ENCODE measurements around the gene TIPRL.

DNA sequence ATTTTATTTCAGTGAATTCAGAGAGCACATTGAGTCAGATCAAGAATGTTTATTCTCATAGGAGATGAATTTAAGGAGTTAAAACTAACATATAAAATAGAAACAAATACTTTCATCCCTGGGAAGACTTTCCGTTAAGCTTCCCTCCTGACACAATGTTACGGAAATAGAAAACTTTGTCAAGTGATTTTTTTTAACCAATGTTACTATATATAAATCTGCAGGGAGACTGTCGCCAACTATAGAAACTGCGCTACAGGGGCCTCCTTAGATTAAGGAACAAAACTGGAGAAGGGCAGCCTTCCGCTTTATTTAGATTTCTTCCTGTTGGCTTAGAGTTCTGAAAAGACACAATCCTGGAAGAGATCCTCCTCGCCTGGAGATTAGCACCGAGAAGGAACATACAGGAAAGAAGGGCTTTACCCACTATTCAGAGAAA is 1.4 kb downstream of the MGST3 start:
- PRO-cap = no peak

DNA sequence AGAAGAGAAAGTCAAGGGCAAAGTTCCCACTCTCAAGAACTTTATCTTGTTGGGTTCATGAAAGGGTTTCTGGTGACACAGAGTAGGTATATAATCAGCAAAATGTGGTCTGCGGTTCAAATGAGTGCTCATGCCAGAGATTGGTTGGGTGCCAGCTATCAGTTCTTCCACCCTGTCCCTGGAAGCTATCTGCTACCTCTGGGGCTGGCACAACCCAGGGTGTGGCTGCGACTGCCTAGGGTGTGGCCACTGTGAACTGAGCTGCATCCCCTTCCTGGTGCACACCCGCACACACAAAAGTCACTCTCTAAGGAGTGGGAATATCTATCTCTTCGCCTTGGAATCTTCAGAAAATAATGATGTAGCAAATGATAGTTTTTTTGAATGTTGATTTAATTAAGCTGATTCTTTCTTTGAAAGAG is 15.0 kb downstream of the MGST3 start:
- PRO-cap = no peak

DNA sequence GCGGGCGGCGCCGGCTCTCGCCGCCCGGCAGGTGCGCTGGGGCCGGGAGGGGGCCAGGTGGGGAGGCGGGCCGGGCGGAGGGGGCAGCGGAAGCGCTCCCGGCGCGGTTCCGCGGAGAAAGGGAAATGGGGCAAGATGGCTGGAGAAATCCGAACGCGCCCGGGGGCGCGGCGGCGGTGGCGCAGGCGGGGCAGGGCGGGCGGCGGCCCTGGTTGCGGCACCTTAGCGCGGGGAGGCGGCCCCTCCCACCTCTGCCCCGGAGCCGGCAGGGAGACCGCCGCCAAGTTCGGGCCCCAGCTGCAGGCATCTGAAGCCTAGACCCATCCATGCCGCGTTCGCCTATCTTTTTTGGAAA is 441 bp downstream of the POGK start:
- PRO-cap = bidirectional peak, plus-strand start at position 114 of the sequence, minus-strand start at position 178 of the sequence

GRCh38 chr1:166869643-166870071 is 6.4 kb downstream of the TADA1 start:
- PRO-cap = no peak

GRCh38 chr1:166902139-166902771 is 26.2 kb upstream of the TADA1 start:
- PRO-cap = no peak

DNA sequence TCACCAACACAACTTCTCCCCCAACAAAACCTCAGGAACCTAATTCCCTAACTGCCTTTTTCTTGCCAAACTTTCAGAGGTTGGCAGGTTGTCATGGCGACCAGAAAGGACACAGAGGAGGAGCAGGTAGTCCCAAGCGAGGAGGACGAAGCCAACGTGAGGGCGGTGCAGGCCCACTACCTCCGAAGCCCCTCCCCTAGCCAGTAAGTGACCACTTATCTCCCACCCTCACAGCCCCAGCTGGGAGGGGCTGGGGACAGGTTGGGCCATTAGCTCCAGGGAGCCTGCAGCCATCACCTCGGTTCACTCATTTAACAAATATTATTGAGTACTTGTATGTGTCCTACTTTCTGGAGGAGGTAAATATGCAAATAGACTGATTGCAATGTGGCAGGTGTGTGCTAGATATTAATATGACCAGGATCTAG is 896 bp downstream of the STYXL2 start:
- PRO-cap = no peak

GRCh38 chr1:167249061-167249978 is 28.6 kb downstream of the POU2F1 start:
- PRO-cap = no peak

GRCh38 chr1:167328774-167329578 is 108.3 kb downstream of the POU2F1 start:
- PRO-cap = bidirectional peak, plus-strand start at chr1:167329070, minus-strand start at chr1:167328687; bidirectional peak, plus-strand start at chr1:167329473, minus-strand start at chr1:167329280

- PRO-cap = unidirectional peak, minus-strand start at chr1:167431630
These were observed 86.8 kb downstream of the CD247 start for GRCh38 chr1:167431487-167431937.

DNA sequence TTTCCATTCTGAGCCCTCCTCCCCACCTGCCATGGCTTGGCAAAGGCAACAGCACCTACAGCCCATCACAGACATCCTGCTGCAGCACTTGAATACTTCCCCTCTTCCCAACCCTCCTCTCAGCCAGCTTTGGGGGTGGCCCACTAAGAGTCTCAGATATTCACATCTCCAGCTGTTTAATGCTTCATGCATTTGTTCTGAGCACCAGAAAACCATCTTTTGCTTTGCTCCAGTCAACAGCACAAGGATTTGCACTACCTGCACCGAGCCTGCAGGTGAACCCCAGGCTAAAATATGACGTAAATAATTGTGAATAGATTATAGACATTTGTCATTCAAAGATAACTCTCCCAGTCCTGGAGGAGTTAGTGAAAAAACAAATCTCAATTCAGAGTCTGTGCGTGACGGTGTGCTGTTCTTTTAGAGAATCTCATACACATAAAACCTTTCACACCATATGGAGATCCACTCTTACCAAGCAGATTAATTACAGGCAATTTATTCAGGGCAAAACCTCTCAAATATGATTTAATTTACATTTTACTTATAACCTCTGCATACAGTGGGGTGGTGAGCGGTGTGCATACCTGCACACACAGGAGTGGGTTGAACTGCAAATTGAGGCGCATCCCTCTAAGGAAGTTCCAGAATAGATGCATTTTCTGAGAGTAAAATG is 7.4 kb downstream of the CD247 start:
- PRO-cap = no peak

DNA sequence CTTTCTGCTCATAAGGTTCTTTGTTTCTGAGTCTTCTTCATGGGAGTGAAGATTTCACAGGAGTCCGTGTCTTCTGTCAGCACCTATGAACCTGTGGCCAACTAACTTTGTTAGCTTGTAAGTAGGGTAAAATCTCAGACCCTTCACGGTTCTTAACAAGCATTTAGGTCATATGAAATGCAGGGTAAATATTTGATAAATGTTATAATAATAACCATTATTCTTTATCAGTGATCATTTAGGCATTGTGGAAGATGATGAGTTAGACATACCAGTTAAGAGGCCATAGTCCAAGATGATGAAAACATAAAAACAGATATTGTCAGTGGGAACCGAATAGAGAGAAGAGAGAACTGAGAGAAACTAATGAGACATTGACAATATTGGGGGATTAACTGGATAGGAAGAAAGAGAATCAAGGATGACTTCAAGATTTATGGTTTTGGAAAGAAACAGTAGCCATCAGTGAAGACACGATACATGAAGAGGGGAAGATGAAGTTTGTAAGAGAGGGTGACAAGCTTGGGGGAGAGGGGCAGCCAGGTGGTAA is 47.8 kb downstream of the MPZL1 start:
- PRO-cap = no peak

DNA sequence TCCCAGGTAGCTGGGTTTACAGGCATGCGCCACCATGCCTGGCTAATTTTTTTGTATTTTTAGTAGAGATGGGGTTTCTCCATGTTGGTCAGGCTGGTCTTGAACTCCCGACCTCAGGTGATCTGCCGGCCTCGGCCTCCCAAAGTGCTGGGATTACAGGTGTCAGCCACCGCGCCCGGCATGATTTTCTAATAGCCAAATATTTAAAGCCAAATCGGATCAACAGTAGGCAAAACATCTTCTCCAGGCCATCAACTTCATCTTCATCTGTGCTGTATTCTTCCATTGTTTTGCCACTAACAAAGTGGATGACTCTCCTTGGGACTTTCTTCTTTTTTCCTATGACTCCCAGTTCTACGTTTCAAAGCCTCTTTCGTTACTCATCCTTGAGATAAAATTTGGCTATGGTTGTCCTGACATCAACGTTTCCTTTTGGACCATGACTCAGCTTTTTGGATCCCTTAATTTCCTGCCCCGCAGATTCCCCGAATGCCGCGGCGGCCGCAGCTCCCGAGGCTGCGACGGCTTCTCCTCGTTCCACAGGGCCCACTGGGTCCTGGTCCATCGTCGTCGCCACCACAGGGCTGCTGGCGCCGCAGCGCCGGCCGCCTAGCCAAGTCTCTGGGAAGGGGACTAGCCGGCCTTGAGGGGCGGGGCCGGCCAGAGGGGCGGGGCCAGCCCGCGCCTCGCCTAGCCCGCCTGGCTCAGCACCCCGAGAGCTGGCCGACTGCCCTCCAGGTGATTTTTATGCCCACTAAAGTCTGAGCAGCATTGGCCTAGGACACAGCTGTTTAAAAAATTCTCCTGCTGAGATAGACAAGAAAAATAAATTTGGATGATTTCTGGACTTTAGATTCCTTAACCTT is 94.0 kb downstream of the ADCY10 start:
- PRO-cap = no peak

GRCh38 chr1:167899137-167899911 is 14.6 kb downstream of the ADCY10 start:
- PRO-cap = no peak

DNA sequence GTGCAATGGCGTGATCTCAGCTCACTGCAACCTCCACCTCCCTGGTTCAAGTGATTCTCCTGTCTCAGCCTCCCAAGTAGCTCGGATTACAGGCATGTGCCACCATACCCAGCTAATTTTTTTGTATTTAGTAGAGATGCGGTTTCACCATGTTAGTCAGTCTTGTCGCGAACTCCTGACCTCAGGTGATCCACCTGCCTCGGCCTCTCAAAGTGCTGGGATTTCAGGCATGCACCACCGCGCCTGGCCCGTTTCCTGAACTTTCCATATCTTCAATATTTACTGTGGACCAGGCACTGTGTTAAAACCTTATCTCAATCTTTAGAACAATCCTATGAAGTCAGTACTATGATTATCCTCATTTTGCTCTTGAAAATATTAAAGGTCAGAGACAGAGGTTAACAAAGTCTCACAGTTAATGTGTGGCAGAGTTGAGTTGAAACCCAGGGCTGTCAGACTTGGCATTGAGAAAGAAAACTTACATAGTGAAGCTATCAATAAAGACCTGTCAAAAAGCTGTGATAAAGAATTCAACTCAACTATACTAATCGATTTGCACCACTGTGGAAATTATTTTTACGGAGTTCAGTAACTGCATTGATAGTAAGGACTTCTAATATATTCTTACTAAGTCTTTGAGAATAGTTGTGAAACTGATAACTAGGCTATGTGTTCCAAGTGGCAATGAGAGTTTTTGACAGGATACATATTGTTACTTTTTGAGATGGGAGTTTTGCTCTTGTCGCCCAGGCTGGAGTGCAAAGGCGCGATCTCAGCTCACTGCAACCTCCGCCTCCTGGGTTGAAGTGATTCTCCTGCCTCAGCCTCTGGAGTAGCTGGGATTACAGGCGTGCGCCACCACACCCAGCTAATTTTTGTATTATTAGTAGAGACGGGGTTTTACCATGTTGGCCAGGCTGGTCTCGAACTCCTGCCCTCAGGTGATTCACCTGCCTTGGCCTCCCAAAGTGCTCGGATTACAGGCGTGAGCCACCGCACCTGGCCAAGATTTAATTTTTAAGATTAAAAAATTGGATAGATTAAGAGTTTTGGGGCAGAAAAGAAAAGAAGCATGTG is 1.9 kb upstream of the ADCY10 start:
- PRO-cap = no peak

DNA sequence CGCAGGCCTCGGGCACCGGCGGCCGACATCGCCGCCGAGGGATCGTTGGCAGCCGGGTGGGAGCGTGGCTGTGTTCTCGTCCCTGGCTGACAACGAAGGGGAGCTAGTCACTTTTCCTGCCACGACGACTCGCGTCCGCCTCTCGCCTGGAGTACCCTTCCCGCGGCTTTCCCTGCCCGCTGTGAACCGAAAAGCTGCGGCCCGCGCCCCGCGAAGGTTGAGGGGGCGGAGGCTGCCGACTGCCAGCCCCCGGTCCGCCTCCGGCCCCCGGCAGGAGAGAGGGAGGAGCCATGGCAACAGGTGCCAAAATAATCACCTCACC is 709 bp upstream of the DCAF6 start:
- PRO-cap = bidirectional peak, plus-strand start outside the sequence, minus-strand start at position 183 of the sequence

GRCh38 chr1:168178482-168179105 is at the start of gene TIPRL:
Gene TIPRL, plus strand, starts transcription at chr1:168178962.
- PRO-cap = bidirectional peak, plus-strand start at chr1:168178893, minus-strand start at chr1:168178834

GRCh38 chr1:168179777-168180275 is 1.1 kb downstream of the TIPRL start:
- PRO-cap = no peak

DNA sequence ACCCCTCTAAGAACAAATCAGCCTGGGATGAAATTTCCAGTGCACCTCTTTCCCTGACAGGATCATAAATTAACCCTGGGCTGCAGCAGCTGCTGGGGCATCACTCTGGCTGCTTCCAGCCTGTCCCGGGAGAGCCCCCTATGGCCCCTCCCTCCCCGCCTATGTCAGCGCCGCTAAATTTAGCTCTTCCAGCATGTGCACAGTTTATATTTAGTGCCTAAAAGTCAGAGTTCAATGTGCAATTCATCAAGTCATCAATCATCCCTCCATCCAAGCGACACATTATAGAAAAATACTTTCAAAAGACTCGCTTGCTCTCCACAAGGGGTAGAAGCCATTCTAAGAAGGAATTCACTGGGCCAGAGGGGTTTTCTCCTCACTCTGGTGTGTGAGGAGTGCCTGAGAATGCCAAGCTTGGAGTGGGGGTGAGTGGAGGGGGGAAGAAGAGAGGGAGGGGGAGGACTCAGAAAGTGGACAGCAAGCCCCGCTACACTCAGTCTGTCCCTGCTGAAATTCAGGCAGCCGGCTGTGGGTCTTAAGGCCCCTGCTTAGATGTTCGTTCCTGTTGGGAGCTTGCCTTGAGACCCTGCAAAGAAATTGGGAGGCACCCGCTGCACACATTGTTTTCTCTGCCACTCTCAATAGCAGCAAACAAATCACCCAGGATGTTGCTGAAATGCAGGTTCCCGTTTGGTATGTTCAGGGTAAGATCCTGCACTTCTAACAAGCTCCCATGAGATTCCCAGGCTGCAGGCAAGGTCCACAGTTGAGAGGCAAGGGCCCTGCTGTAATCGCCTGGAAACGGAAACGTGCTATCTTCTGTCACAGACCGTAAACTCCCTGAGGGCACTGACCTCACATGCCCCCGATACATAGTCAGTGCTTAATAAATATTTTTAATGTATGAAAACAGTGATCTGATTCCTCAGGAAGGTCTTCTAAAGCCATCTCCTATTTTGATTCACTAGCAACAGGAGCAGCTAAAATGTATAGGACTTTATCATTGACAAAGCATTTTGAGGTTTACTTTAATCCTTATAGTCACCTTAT is 37.6 kb downstream of the XCL1 start:
- PRO-cap = no peak

DNA sequence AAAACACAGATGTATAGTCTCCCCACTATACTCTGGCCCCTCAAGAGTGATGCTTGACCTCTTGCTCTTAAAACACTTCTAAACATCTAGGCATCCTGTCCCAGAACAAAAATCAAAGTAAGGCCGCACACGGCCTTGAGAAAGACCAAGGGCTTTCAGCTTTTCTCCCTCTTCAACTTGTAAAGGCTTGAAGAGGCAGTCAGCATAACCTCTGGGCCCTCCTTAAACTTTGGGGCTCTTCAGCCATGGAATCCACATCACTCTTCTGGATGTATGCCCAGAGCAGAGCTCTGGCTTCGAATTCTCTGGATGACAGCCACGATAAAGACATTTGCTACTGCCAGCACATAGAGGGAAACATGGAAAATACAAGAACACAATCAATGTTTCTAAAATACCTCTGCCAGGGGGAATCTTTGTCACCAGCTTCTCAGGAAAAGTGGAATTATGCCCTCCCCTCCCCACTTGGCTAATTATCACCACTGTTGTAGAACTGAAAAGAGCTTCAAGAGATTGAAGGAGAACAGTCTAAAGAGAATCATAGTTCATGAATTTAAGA is 38.9 kb upstream of the DPT start:
- PRO-cap = no peak

DNA sequence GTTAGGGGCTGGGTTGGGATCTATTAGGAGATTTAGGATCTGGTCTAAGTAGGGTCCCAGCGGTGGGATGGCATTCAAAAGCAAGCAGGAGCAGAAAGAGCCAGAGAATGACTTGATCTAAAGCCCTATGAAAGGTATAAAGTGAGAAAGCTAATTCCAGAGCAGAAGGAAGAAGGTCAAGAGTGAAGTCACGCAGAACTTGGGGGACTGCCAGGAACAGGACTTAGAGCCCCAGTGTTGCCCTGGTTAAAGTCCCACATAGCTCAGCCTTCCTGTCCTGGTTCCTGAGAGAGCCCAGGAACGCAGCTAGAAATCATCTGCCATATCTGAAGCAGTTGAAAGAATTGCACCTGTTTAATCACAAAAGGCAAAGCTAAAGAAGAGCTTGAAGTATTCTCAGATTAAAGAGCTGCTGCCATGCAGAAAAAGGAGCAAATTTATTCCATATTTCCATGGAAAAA is 160.6 kb upstream of the ATP1B1 start:
- PRO-cap = no peak